ENCODE measurements around a stretch of chr11.

DNA sequence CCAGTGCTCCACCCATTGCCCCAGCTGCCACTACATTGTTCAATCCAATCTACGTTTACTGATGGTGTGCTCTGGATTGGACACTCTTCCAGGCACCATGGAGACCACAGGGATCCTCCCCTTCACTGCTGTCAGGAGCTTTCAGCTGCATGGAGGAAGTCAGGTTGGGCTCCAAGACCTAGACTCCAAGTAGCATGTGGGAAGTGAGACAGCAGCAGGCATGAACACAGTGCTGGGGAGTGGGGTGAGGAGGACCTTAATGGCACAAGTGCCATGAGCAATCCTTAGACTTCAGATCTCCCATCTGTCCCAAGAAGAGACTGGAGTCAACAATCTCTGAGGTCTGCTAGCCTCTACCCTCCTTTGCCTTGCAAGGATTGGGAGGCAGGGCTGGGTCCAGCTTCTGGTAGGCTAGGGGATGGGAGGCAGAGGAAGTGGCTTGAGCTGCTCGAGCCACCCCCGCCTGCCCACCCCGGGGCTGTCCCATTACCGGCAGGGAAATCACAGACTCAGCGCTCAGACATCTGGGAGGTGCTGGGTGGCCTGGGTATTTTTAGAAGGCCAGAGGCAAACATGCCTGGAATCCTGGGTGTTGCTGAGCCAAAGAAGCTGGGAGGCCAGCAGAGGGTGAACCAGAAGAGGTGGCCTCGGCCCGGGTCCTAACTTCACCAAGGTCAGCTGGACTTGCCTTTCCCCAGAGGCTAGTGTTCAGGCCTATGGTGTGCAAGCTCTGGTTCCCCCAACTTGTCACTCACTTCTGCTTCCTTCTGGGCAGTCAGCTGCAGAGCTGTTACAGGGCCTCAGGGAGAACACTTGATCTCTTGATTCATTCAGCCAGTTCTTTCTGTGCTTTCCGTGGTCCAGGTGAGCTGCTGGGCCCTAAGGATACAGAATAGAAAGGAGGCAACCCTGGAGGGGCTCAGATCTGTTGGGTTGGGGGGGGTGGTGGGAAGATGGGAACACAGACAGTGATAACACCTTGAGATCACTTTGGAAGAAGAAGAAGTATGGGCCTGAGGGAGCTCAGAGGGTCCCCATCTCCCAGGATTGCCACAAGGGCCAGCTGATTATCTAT lies 15.4 kb upstream of the FCHSD2 start:
- RRBS, result no CpG with 5 or more reads among the region's 9 CpGs

DNA sequence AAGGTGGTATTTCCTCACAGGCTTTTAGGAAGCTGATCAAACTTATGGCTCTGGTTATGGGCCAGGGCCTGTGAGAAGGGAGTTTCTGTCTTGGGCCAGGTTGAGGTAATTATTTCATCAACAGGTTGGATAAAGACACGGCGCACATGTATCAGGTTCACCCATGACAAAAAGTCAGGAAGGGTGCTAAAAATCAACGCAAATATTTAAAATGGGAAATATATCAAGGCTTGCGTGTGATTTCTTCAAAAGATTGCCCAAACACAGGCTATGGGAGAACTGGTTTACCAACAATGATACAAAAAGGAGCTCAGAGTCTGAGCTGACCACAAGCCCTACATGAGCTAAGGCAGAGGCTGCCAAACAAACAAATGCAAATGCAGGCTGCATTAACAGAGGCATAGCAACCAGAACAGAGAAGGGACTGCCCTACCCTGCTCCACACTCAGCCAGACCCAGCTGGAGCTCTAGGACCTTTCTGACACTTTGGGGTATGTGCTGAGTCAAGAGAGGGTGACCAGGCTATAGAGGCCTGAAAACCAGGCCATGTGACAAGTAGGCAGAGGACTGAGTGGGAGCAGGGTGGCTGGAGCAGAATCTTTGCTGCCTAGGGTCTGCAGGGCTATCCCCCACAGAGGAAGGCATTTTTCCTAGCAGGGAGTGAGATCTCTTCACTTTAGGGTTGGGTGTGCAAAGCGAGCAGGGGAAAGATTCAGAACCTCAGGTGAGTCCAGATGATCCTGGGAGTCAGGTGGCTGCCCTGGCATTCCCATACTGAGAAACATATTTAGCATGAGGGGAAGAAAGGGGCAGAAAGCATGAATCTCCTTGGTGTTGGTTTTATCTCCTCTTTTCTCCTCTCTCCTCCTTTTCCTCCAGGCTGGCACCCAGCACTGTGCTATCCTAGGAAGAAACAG lies 17.8 kb upstream of the P2RY2 start:
- RRBS, result no CpG with 5 or more reads among the region's 5 CpGs

GRCh38 chr11:73201074-73202140 lies 16.7 kb upstream of the P2RY2 start:
- RRBS, result no CpG with 5 or more reads among the region's 11 CpGs

DNA sequence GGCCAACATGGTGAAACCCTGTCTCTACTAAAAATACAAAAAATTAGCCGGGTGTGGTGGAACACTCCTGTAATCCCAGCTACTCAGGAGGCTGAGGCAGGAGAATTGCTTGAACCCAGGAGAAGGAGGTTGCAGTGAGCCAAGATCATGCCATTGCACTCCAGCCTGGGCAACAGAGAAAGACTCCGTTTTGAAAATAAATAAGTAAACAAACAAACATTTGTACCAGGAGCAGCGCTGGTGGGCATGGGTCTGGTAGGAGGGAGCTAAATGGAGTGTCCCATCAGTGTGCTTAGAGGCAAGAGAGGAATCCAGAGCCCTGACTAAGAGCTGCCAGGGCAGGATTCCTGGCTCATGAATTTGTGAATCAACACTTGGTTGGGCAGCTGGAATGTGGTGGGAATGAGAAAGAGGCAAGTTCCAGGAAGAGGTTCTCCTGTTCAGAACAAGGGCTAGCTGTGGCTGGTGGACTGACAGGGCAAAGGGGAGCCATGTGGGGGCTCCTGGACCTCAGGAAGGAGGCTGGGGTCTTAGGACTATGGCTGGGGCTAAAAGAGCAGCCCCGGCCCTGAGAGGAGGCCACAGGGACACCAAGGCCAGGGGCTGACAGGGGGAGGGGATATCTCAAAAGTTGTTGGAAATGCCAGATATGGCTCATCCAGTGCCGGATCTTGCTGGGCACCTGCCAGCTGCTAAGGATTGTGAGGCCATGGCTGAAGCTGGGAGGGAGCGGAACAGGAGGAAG lies 14.8 kb upstream of the P2RY6 start:
- RRBS, result 78% methylated on average over 3 of the region's 6 CpGs

GRCh38 chr11:73274502-73275160 lies 2.5 kb downstream of the P2RY6 start:
- RRBS, result 93% methylated on average over 2 of the region's 9 CpGs

- RRBS, result no CpG with 5 or more reads among the region's 16 CpGs
Measured at GRCh38 chr11:73309533-73309927, 1.5 kb downstream of the ARHGEF17 start.

- RRBS, result no CpG with 5 or more reads among the region's 8 CpGs
Measured at GRCh38 chr11:73313508-73314377, 5.7 kb downstream of the ARHGEF17 start.

DNA sequence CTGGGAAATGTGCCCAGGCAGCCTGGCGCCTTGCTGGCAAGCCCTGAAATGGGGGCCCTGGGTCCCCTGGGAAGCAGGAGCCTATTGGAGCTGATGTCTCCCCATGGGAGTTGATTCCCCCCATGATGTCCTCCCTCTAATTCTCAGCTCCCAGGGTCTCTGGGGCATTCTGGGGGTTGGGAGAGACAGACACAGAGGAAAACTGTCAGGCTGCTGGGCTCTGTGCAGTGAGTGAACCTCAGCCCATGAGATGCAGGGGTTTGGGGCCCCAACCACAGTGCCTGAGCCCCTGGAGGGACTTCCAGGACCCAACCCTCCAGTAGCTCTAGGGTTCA lies 9.5 kb downstream of the ARHGEF17 start:
- RRBS, result no CpG with 5 or more reads among the region's 1 CpG

- RRBS, result no CpG with 5 or more reads among the region's 7 CpGs
Measured at GRCh38 chr11:73380610-73381020, 4.4 kb downstream of the RELT start.

DNA sequence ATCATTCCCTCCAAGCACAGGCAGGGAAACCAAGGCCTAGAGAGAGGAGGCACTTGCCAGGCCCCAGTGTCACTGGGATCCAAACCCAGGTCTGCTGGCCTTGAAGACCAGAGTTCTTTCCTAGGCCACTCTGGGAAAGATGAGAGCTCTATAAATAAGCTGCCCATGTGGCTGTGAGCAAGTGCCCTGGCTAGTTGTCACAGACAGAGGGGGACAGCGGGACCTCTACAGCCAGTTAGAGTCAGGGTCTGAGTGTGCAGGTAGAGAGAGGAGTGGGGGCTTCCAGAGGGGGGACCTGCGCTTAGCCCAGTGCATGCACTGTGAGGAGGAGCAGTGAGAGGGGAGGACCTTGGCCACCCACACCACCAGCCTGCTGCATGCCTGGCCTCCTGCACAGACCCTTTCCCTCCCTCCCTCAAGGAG lies 4.9 kb downstream of the RELT start:
- RRBS, result no CpG with 5 or more reads among the region's 2 CpGs

- RRBS, result no CpG with 5 or more reads among the region's 17 CpGs
Measured at GRCh38 chr11:73395201-73395730, 19.1 kb downstream of the RELT start.

DNA sequence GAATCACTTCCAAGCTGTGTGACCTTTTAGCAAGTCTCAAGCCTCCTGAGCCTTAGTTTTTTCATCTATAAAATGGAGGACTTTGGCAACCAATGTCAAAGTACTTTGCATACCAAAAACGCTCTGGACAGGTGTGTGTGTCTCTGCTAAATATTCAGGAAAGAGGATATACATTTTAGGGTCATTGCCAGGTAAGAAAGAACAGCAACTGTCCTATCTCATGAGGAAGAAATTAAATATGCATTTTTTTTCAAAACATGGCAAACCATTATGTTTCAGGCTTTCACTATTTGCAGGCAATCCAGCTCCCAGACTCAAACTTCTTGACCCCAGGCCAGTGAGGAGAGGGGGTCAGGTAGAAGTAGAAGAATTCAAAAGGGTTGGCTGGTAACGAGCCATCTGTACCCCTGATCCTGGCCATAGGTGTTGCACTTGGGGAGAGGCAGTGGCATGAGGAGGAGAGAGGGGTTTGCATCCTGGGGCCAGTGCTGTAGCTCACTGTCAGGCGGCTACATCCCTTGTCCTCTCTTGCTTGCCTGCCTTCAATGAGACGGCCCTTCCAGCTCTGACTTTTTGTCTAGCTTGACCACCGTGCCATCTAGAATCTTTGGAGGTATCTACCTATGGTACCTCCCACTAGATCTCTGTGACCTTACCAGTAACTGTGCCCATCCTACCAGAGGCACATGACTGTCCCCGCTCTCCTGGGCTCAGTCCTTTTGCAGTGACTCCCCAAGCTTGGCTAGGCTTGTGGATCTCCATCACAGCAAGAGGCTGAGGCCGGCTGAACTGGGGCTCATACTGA lies 27.0 kb downstream of the RELT start:
- RRBS, result no CpG with 5 or more reads among the region's 7 CpGs

DNA sequence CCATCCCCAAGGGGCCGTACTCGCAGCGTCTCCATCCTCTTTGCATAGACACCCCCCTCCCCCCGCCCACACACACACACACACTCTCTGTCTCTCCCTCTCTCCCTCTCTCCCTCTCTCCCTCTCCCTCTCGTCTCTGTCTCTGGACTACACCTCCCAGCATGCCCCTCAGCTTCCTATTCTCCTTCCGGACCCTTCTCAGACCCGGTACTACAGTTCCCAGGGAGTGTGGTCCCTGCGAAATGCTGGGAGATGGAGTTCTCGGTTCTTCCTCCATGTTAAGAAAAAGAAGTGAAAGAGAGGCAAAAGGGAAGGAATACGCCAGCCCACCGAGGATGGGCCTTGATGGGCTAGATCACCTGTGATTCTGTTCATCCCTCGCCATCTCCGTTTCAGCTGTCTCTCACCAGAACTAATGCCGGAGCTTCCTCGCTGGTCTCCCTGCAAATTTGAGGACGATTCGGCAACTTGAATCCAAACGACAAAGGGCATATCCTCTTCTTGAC lies 569 bp upstream of the FAM168A start:
- RRBS, result no CpG with 5 or more reads among the region's 18 CpGs

DNA sequence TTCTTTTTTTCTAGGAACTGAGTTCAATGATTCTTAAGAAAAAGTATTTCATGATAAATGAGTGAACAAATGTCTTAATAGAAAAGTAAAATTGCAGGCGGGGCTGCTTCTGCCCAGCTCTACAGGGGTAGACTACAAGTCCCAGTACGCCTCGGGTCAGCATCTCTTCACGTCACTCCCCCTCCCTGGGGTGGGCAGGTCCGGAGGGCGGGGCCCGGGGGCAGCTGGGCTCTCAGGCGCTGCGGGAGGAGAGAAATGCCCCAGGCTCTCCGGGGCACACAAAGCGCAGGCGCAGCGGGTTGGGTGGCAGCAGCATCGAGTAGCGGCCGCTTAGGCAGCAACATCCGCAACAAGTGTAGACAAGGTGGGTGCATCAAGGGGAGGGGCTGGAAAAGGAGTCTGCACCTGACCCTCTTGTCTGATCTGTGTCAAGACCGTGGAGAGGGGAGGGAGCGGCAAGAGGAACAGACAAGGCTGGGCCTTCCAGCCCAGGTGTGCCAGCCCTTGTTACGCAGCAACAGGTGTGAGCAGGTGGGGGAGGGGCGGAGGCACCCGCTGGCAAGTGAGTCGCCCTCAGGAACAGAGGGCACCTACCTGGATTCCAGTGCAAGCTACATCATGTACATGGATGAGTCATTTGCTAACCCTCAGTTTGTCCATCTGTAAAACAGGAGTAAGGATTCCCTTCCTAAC lies 1.1 kb downstream of the PLEKHB1 start:
- RRBS, result 4% methylated on average over 4 of the region's 23 CpGs

- RRBS, result 4% methylated on average over 6 of the region's 36 CpGs
Measured at GRCh38 chr11:73778821-73780178, 8.4 kb upstream of the MRPL48 start.

DNA sequence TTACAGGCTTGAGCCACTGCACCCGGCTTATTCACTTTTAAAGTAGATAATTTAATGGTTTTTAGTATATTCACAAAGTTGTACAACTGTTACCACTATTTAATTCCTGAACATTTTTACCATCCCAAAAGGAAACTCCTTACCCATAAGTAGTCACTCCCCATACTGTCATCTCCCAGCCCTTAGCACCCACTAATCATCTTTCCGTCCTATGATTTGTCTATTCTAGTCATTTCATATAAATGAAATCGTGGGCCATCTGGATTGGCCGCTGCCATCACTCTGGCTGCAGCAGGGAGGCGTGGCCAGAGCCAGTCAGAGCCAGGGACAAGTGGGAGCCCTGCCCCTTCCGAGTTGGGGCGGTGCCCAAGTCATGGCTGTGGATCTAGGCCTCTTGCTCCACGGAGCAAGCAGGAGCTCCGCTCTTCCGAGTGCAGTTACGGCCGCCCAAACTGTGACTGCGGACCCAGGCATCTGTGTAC lies 8.1 kb downstream of the MRPL48 start:
- RRBS, result no CpG with 5 or more reads among the region's 13 CpGs

DNA sequence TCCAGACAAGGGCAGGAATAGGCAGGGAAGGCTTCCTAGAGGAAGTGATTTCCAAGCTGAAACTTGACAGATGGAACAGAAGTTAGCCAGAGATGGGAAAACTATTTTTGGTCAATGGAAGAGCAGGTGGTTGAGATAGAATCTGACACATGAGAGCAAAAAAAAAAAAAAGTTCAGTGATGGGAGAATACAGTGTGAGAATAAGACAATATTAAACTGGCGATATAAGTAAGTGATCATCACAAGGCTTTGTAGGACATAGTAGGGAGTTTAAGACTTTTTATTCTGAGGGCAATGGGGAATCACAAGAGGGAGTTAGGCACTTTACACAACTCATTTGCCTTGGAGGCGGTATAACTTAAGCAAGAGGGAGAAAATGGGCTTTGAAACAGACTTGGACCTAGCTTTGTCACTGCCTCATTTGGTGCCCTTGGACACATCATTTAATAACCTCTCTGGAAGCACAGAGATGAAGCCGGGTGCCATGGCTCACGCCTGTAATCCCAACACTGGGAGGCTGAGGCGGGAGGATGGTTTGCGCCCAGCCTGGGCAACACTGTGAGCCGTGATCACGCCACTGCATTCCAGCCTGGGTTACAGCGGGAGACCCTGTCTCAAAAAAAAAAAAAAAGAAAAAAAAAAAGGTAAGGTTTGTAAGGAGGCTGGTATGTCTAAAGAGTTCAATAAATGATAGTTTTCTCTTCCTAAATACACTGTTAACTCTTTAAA lies 971 bp downstream of the COA4 start:
- RRBS, result no CpG with 5 or more reads among the region's 9 CpGs

DNA sequence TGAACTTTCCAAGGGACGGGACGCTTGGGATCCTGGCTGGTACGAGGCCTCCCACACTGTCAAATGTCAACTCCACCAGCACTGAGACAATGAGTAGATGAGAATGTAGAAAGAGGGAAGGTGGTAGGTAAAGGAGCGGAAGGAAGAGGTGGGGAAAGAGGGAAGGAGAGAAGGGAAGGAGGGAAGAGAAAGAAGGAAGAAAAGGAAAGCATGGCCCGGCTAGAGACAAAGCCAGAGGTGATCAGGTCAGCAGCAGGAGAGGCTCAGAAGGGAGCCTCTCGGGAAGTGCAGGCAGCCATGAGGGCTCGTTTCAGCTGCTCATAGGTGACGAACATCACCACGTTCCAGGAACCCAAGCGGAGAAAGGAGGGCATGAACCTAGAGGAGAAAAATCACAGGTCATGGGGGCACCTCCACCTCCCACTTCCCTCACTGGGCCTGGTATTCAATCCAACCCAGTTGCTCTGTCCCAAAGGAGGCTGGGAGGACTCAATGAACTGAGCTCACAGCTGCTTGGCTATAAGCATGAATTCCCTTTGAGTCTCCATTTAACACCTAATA lies 7.8 kb downstream of the UCP2 start:
- RRBS, result no CpG with 5 or more reads among the region's 10 CpGs

GRCh38 chr11:73995167-73995535 lies 12.5 kb upstream of the UCP2 start:
- RRBS, result no CpG with 5 or more reads among the region's 1 CpG